Metanephros (tissue), 2 donors: ENCODE data around the genes SLC6A4 and TMIGD1.

- RAMPAGE, long total RNA: no peak
These were observed 30.5 kb downstream of the MYO18A start for GRCh38 chr17:29149499-29150274.

GRCh38 chr17:29332563-29332762 lies 38.5 kb upstream of the NUFIP2 start:
- RAMPAGE, long total RNA: no peak

GRCh38 chr17:29489488-29489918 lies 77.3 kb downstream of the ABHD15 start:
- RAMPAGE, long total RNA: no peak

- RAMPAGE, long total RNA: no peak
These were observed 709 bp upstream of the TP53I13 start for GRCh38 chr17:29567819-29568164.

GRCh38 chr17:29589958-29590193 lies 428 bp upstream of the GIT1 start:
- RAMPAGE, long total RNA: no peak

DNA sequence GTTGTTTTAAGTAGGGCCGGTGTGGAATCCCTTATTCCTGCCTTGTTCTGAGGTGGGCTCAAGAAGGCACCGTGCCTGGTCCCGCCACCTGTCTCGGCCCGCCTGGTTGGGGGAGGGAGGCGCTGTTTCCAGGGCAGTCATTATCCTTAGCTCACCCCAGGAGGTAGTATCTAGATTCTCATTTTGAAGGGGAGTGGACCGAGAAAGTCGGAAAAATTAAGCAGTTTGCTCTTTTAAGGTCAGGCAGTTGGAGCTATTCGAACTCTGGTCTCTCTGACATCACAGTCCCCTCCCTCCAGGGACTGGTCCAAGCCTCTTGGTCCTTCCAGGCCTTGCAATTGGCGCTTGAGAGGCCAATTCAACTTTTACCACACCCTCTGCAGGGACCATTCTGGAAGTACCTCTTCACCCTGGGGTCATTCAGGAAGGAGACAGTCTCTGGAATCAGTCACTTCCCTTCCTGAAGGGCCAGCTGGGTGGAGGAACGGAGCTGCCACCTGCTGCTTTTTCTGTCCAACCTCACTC lies 830 bp upstream of the ANKRD13B start:
- RAMPAGE, long total RNA: no peak

DNA sequence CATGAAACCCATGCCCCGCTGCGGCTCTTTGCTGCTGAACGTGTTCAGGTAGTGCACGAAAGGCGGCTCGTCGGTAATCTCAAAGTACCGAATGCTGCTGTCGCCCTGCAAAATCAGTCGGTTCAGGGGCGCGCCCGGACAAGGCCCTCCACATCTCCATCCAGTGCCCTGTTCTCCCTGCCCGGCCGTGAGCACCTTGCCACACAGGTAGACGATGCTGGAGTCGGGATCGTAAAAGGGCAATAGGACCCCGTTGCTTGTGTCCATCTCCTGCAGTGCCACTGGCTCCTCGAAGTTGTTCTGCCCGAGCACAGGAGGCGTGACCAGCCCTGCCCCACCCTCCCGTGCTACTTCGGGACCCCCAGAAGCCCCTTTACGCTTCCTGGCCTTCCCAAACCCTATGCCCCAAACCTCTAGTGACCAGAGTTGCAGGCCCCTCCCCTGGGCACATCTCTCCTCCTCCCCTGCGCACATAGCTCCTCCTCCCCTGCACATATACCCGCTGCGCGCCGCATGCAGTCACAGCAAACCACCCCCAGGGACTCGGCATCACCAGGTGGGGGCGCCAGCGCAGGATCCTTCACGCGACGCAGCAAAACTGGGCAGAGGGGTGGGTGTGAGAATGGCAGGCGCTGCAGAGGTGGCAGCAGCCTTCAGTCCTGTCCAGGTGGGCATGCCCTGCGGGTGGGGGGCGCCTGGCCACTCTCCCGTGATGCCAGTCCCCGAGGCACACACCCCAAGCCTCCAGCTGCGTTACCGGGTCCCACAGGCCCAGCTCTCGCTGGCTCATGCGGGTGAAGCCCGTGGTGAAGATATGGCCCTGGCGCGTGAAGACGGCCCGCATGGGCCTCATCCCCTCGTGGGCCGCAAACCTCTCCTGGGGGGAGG lies 5.7 kb downstream of the CORO6 start:
- RAMPAGE, long total RNA: no peak

DNA sequence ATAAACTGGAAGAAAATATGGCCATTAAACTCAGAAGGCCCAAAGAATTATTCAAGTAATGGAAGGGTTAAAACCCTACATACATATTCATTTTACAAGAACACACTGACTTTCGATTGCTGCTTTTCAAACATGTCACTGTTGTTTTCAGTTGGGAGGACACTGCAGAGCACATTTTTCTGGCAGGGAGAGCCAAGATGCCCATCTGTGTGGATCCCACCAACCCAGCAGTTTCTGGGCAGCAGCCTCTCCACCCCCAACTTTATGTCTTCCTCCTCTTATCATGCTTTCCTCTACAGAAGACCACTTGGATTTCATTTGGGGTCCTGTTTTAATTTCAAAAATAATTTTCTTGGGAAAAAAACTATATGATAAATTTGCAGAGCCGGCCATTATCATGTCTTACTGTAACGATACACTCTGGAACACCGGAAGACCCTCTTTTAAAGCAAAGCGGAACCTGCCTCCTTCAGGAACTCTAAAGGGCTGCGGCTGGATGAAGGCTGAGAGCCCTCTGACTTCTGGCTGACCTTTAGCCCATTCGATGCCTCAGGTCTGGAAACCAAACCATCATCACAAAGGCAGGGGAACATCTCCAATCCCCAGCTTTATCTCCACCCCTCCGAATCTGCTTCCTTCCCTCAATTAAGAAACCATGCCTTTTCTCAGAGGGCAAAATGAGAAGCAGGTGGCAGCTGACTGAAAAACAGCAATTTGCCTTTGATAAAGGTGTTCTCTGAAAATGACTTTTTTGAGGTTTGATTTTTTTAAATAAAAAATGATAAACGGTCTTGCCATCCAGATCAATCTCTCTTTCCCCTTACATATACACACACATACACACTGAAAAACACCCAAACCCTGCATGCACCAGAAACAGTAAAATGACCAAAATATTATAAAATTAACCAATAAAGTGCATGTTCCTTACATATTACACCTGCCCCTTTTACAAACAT lies 7.4 kb upstream of the CORO6 start:
- RAMPAGE, long total RNA: no peak

- RAMPAGE, long total RNA: no peak
These were observed 45.2 kb upstream of the CORO6 start for GRCh38 chr17:29667980-29668325.

GRCh38 chr17:29779022-29779626 lies 150.9 kb downstream of the SSH2 start:
- RAMPAGE, long total RNA: no peak

DNA sequence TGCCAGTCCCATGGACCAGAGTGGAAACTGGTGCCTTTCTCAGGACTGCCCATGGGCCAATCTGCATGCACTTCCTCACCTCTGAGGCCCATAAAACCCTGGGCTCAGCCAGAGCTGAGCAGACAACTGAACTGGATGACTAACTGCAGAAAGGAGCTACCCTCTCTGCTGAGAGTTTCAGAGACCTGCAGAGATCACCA lies 24.4 kb downstream of the SSH2 start:
- RAMPAGE, long total RNA: no peak

GRCh38 chr17:30187908-30188296 lies 47.6 kb downstream of the SLC6A4 start:
- RAMPAGE, long total RNA: no peak

DNA sequence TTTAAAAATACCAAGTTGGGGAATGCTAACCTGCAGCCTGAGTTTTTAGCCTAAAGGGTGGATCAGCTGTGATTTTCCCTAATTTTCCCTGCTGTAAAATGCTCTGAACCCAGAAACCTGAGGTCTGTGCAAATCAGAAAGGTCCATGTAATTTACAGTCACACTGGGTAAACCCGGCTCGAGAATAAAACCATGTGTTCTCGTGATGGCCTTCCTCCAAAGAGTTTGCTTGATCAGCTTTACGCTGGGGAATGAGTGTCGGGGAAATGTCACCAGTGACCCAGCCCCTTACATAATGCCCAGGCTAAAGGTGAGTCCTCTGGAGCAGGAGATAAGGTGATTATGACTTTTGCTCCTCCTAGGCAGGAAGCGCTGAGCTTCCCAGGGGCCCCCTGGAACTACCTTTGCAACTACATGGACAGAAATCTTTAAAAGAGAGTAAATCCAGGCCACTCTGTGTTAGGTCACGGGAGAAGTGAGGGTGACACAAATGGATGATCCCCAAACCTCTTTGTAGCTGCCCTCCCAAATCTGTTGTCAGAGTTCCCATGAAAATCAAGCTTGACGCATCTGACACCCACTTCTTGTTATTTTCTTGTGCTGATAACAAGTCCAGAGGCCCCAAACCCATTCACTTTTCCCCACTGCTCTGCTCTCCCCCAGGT lies 15.6 kb downstream of the SLC6A4 start:
- RAMPAGE, long total RNA: no peak

DNA sequence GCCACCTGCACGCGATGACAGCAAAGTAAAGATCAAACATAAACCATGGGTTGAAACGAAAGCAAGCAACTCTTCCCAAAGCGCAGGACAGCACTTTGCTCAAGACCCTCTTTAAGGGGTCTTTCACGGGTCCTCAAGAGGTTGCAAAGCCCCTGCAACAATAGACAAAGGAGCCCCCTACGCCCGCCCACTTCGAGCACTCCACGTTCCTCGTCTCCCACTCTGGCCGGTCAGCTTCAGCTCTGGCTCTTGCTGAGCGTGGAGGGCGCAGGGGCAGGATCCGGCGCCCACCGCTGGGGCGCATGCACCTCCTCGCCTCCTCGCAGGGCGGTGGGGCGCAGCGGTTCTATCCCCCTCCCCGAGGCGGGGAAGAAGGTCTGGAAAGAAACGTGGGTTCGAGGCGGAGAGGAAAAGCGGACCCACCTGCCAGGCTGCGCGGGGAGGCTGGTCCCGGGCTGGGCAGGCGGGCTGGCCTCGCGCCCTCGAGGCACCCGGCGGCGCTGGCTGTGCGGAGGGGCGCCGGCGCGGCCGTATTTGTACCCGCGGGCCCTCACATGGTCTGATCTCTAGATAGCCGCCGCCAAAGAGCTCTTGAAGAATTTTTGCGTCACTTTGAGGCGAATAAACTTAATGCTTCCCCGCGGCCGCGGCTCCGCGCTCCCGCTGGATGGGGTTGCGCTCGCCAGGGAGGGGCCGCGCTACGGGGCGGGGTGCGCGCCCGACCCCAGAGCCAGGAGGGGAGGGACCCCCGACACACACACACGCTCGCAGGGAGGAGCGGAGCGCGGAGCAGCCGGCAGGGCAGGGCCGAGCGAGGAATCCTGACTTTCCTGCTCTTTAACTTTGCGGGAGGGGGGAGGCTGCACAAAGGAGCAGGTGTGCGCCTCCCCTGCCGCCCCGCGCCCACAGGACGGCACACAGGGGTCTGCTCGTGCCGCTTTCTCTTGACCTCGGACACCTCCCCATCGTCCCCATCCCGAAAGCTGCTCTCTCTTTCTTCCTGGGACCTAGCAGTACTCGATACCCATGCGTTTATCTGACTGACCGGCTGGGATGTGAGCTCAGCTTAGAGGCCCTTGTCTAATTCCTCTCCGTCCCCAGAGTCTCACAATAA lies at the start of gene SLC6A4:
TSS of gene SLC6A4 (minus strand) at position 508 of the 1,114 bp plus-strand sequence.
- RAMPAGE, long total RNA: no peak

DNA sequence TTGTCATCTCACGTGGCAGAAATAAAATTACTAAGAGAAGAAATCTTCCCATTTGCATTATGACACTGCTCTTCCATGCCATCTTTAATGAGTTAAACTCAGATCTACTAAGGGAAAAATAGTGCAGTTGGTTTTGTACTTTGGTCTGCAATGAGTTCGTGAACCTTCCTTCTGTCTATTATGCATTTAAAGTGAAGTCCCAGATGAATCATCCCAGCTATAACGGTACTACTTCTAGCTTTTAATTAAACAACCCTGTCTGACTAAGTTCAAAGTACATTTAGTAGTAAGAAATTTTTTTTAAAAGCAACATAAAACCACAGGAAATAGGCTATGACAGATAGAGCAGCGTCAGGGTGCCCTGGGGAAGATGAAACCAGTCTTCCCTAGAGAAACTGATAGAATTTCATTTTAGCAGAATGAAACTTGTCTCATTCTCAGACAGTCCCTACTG lies 1.8 kb downstream of the TMIGD1 start:
- RAMPAGE, long total RNA: no peak

DNA sequence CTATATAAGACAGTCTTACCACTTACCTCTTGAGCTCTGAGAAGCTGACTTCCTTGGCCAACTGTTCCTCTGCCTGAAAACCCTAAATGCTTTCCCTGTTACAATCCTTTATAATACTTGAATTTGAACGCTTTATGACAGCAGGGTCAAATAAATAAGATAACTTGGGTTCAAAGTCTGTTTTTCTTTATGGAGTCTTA lies at the start of gene TMIGD1:
TSS of gene TMIGD1 (minus strand) at position 84 of the 200 bp plus-strand sequence.
- RAMPAGE, long total RNA: no peak

DNA sequence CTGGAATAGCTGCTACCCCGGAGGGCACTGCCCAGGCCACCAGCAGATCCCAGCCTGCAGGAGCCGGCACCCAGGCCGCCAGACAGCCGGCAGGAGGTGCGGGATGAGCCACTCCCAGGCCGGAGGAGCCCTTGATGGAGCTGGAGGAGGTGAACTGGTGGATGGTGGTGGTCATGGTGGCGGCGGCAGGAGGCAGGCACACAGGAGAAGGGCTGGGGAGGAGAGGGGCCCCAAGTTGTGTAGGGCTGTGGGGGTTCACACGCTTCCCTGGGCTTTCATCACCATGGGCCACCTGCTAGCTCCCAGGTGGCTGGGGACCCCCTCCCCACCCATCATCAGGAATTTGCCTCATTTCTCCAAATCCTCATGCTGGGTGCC lies 94.4 kb downstream of the GOSR1 start:
- RAMPAGE, long total RNA: no peak

GRCh38 chr17:30600265-30600987 lies 123.2 kb downstream of the GOSR1 start:
- RAMPAGE, long total RNA: no peak

DNA sequence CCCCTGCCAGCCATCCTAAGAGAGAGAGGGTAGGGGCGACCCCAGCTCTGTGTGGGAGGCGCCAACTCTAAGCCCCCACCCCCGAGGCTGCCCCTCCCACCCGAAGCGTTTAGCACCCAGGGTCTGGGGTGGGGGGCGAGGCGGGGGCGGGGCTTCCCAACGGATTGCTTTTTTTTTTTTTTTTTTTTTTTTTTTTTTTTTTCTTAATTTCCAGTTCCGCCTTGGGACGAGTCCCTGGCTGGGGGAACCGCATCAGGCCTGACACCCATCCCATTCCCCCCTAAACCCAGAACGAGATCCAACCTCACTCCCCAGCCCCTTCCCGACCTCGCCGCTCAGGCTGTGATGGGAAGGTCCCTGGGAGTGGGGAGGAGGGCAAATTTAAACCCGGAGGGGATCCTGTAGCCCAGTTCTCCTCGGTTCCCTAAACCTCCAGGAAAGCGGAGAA lies 169.1 kb downstream of the GOSR1 start:
- RAMPAGE, long total RNA: no peak

DNA sequence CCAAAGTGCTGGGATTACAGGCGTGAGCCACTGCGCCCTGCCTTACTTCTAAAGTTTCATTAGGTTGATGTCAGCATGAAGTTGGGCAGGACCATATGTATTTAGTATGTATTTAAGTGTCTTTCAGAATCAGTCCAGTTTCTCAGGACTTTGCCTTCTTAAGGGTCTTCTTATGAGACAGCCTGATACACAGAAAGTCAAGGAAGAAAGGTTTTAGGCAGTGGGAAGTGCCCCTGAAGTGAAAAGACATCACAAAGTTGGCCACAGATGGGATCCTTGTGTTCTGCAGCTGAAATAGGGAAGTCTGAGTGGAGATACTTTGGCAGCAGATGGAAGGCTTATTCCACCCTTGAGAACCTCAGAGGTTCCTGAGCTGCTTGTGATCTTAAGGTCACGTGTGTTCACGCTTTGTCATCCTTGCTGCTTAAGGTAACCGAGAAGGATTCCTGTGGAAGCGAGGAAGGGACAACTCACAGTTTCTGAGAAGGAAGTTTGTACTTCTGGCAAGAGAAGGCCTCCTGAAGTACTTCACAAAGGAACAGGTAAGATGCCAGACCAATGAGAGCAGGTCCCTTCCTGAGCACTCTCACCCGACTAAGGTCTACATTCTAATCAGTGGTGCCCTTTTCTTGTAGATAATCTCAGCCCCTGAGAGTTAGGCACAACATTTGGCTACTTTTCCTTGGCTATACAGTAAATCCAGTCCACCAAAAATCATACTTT lies 12.2 kb downstream of the ADAP2 start:
- RAMPAGE, long total RNA: no peak